Glomerular endothelial cell (primary cell): ENCODE measurements around a stretch of chr12.

DNA sequence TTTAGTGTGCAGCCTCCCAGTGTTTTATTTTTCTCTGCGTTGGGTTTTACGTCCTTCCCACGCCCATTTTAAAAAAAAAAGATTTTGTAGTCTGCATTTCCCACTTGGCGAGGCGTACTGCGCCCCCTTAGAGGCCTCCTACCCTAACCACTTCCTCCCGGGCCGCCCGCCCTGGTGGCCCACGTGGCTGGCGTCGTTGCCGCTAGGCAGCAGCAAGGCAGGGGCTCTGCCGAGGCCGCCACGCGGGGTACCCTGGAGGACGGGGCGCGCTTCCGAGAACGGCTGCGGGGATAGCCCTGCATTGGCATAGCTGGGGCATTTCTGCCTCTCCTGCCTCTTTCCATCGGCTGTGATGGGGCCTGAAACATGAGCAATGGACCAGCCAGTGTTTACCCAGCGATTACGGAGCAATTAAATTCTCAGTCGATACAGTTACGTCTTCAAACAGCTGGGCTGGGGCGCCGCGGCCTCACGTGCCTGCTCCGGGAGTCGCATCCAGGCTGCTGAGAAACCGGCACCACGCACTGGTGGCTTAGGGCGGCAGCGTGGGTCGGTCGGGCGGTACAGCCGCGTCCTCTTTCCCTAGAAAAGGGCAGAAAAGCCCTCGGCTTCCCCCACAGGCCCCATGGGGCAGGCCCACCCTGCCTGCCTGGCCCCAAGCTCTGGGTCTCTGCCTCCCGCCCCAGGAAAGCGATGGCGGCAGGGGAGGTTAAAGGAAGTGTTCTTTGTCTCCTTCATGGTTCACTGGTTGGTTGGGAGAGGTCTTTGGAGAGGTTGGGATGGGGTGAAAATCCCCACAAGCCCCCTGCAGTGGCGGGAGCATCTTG, 38.1 kb downstream of the IQSEC3 start:
- RAMPAGE, long total RNA, result no peak

- RAMPAGE, long total RNA, result no peak
Observed at GRCh38 chr12:179270-180203, 34.4 kb downstream of the SLC6A12 start.

DNA sequence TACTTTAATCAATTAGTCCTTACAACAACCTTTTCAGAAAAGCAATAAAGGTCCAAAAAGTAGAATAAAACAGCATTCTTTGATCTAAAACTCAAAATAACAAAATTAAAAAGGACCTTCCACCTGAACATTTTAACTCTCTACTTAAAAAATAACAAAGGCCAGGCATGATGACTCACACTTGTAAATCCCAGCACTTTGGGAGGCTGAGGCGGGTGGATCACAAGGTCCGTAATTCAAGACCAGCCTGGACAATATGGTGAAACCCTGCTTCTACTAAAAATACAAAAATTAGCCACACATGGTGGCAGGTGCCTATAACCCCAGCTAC, 30.6 kb downstream of the KDM5A start:
- RAMPAGE, long total RNA, result no peak

- RAMPAGE, long total RNA, result no peak
Observed at GRCh38 chr12:459082-459419, 688 bp upstream of the B4GALNT3 start.

DNA sequence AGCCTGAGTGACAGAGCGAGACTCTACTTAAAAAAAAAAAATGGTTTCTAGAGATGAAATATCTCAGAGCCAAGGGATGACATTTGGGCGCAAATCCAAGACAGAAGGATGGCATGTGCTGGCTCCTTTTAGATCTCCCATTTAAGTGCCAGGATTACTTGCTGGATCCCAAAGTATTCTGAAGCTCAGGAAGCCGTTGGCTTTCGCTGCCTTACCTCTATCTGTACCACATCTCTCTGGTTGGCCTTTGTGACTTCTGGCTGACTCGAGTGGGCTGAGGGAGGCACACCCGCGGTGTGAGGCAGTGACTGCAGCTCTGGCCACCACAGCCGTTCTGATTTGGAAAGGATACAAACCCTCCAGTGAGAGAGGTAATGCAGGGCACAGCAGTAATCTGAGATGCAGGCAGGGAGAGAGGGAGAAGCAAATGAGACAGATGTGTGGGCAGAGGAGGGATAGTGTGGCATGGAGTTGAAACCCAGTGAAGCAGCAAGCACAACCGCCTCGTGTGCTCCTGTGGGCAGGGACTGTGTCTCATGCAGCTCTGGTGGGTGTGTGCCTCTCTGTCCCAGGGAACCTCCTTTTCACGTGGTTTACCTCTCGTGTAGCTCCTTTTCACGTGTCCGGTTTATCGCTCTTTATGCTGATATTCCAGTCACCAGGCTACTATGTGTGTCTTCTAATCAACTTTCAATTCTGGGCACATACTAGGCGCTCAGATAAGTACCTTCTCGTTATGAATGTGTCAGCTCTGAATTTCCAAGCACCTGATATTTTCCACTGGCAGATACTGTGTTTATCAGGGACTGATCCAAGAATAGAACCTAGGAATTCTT, 5.1 kb downstream of the B4GALNT3 start:
- RAMPAGE, long total RNA, result no peak

GRCh38 chr12:526968-527784, 67.4 kb downstream of the B4GALNT3 start:
- RAMPAGE, long total RNA, result no peak

GRCh38 chr12:570414-571446, 92.5 kb downstream of the NINJ2 start:
- RAMPAGE, long total RNA, result no peak

DNA sequence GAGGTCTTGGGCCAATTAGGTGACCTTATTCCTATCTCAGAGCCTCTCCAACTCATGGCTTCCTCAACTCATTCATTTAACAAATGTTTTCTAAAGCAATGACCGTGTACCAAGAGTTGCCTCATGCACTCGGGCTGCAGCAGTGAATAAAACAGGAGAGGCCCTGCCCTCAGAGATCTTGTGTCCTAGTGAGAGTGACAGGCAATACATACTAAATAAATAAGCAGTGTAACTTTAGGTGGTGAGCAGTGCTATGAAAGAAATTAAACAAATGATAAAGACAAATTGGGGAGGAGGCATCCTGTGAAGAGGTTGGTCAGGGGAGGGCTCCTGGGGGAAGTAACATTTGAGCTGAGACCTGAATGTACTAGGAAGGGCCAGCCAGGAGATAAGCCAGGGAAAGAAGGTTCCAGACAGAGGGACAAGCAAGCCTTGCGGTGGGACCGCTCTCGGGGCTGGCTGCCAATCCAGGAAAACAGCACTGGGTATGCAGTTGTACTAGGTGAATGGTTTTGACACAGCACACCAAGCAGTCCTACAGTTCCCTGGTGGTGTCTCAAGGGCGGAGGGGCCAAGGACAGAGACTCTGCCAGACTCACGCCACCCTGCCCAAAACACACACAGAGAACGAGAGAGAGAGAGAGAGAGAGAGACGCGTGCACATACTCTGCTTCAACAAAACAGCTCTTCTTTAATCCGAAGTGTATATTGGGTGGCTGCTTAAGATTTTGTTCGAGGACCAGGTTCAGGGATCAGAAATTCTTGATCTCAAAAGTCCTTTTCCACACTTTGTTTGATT, 1.3 kb downstream of the NINJ2 start:
- RAMPAGE, long total RNA, result no peak

DNA sequence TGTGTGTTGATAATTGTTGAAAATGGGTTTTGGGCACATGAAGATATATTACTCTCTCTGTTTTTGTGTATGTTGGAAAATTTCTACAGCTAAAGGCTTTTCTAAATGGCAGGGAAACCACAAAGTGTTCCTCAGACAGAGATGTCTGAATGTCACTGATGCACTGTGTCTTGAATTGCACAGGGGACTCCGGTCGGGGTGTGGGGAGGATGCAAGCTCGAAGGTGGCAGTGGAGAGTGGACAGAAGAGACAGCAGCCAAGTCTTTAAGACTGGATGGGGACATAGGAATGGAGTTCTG, 8.8 kb upstream of the NINJ2 start:
- RAMPAGE, long total RNA, result no peak

DNA sequence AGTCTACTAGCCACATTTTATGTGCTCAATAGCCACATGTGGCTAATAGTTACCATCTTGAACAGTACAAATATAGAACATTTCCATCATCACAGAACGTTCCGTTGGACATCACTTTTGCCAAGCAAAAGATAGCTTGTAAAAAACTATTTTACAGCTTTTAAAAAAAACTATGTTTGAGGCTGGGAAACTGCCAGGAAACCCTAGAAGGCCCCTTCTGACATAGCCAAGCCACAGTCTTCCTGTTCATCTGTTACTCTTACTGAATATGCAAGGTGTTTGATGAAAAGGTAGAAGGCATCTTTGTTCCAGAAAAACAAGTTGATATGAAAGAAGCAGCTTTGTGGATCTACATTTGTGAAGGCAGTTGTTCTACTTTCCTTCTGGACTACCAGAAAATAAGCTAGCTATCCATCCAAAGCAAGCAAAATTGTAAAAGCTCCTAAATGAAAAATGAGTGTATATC, 23.6 kb upstream of the WNK1 start:
- RAMPAGE, long total RNA, result no peak

DNA sequence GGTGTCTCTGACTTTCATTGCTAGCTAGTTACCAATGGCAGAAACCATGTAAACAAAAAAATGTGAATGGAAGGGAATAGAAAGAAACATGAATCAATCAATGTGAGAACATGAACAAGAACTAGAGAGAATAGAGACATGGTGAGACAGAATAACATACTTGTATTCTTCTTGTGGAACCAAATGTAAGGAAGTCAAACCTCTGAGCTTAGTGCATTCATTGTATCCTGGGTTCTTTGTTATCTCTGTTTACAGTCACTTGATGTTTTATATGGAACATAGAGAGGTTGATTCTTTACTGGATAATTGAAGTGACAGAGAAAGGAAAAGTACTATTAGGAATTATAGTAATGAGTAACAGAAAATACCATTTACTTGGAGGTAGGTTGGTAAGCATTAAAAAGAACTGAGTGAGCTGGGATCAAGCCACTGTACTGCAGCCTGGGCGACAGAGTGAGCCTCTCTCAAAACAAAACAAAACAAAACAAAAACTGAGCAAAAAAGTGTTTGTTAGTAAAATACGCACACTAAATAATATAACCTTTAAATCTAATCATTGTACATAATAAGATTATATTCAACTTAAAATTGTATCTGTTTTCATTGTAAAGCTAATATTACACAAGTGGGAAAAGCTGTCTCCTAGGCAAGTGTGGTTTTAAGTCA, 2.4 kb upstream of the WNK1 start:
- RAMPAGE, long total RNA, result no peak

DNA sequence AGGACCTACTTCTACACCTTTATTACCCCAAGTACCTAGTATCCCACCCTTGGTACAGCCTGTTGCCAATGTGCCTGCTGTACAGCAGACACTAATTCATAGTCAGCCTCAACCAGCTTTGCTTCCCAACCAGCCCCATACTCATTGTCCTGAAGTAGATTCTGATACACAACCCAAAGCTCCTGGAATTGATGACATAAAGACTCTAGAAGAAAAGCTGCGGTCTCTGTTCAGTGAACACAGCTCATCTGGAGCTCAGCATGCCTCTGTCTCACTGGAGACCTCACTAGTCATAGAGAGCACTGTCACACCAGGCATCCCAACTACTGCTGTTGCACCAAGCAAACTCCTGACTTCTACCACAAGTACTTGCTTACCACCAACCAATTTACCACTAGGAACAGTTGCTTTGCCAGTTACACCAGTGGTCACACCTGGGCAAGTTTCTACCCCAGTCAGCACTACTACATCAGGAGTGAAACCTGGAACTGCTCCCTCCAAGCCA, 63.9 kb downstream of the RAD52 start:
- RAMPAGE, long total RNA, result no peak

DNA sequence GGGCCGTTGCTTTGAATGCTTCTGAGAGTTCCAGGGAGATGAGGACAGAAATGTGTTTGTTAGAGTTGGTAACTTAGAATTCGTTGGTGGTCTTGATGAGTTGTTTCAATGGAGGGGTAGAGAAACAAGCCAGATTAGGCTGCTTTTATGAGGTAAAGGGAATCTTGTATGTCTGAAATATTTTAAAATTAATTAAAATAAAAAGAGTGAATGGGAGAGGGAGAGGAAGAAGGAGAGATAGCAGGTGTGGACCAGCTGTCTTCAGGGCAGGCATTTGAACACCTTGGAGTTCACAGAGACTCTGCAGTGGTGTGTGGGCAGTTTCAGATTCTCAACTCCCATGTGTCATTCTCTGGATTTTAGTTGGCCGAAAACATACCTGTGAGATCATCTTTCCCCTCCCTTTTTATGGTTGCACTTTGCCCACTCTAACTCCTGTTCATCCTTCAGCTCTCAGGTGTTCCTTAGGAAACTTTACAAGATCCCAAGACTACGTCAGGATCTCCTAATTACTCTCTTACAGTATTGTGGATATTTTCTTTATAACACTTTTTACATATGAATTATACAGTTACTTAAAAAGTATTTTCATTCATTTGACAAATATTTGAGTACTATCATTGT, 108.1 kb downstream of the ERC1 start:
- RAMPAGE, long total RNA, result no peak

GRCh38 chr12:1139324-1139844, 148.4 kb downstream of the ERC1 start:
- RAMPAGE, long total RNA, result no peak

- RAMPAGE, long total RNA, result no peak
Observed at GRCh38 chr12:1435374-1435743, 159.0 kb downstream of the FBXL14 start.

DNA sequence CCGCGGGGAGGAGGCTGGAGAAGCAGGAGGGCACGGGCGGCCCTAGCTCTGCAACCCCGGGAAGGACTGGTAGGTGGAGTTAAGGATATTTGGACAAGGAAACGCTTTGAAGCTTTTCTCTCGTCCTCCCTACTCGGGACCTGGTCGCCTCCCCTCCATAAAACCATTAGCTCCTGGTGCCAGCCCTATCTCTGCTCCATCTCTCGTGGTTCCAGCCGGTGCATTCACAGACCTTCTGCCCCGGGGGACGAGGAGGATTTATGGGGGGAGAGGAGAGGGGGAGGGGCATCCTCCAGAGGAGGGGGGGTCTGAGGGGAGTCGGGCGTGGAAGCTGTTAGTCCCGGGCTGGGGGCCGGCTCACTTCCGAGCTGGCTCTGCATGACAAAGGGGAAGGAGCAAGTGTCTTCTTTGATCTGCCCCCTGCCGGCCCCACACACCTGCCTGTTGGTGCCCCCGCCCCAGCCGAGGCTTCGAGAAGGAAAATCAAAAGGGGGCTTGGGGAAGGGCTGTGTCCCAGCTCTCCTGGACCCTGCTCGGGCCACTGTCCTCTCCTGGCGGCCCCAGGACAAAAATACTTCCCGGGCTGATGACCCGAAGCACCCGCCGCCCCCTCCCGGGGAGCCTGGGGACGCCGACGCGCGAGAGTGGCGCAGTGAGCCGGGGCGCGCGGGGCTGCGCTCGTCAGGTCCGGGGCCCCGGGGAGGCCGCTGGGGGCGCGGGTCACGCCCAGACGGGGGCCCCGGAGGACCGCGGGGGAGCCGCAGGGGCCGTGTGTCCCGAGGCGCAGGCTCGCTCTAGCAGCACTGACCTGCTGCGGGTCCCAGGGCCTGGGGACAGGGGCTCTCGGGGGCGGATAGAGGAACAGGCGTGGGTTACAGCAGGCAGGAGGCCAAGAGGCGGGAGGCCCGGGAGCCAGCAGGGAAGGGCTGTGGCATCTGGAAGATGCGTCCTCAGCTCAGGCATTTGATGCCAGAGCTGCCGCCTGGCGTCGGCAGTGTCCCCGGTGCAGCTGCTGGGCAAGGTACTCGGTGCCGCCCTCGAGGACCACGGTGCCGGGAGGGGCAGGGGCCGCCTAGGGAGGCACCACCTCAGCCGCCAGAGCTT, 863 bp downstream of the WNT5B start:
- RAMPAGE, long total RNA, result no peak

DNA sequence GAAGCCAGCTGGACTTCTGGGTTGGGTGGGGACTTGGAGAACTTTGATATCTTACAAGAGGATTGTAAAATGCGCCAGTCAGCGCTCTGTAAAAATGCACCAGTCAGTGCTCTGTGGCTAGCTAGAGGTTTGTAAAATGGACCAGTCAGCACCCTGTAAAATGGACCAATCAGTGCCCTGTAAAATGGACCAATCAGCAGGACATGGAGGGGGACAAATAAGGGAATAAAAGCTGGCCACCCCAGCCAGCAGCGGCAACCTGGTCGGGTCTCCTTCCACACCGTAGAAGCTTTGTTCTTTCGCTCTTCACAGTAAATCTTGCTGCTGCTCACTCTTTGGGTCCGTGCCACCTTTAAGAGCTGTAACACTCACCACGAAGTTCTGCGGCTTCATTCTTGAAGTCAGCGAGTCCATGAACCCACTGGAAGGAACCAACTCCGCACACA, 24.9 kb downstream of the ADIPOR2 start:
- RAMPAGE, long total RNA, result no peak

DNA sequence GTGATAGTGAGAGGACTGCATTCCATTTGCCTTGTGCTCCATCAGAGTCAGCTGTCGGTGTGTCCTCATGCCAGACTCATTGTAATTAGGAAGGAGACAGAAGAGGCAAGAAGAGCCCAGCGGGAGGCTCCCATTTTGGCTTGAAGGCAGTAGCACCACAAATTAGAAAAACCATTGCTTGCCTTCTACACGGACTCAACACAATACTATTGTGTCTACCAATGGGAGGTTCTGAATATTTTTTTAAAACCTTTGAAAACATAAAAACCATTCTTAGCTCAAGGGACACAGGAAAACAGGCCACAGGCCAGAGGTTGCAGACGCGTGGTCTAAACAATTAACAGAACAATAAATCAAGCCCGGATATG, 13.5 kb upstream of the DCP1B start:
- RAMPAGE, long total RNA, result no peak

GRCh38 chr12:2147159-2147608, 94.4 kb downstream of the CACNA1C start:
- RAMPAGE, long total RNA, result no peak

- RAMPAGE, long total RNA, result no peak
Observed at GRCh38 chr12:2187000-2187595, 134.3 kb downstream of the CACNA1C start.